Aortic smooth muscle cell (primary cell): ENCODE measurements around the gene NPIPA5.

DNA sequence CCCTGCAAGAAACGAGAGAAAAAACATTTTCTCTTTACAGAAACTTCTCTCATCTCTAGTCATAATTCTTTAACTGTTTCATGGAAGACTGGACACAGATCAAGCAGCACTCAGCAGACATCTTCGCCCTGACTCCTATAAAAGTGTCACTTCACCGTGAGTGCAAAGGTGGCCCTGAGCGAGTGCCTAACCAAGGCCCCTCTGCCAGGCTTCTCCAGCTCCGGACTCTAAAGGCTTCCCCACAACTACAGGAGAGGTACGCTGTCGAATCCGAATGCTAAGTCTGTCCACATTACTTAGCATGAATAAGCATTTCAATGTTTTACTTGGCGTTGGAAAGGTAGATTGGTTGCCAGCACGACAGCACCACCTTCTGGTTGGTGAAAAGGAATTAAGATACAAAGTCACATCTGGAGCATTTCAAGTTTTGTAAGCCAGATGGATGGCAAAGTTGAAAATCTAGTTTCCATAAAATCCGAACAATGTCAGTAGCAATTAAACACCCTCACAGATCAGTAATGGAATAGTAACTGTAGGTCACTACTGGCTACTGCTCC is 101.0 kb downstream of the PARN start:
- RRBS = no CpG with 5 or more reads among the region's 11 CpGs

DNA sequence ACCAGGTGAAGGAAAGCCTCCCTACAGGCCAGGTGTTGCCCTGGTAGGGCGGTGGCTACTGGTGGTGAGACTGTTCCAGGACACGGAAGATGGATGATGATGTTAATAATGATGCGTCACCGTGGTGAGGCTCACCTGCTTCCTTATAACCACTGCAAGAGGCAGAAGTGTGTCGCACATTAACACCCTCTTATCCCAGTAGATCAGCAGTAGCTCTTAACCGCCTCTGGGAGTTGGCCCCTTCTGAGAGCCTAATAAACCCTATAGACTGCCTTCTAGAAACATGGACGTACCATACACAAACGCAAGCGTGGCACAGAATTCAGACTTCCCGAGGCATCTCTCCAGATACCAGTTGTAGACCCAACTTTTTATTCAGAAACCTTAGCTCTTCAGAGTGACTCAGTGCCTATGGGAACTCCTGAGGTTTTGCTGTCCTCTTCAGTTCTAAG is 7.8 kb downstream of the BFAR start:
- RRBS = no CpG with 5 or more reads among the region's 10 CpGs

DNA sequence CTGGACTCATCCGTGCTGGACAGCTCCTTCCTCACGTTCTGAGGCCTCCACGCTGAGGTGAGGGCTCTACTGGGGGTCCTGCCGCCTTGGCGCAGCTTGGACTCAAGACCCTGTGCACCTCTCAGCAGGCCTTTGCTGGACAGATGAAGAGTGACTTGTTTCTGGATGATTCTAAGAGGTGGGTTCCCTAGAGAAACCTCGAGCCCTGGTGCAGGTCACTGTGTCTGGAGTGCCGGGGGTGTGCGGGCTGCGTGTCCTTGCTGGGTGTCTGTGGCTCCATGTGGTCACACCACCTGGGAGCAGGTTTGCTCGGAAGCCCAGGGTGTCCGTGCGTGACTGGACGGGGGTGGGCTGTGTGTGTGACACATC is 2.0 kb upstream of the NPIPA1 start:
- RRBS = no CpG with 5 or more reads among the region's 13 CpGs

DNA sequence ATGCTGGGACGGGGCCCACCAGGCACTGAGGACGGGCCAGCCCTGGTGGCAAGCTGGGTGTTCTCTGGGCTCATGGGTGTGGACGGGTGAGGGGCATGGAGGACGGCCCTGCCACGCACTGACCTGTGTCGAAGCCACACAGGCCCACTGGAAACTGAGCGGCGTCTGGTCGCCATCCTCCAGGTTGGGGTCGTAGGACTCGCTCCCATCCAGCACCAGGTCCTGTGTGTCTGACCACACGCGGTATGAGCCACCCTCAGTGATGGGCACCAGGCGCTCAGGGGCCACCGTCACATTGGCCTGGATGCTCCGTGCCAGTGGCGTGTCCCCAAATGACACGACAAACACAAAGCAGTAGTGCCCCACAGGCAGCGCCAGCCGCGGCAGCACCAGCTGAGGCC is 41.5 kb upstream of the RRN3 start:
- RRBS = no CpG with 5 or more reads among the region's 21 CpGs

DNA sequence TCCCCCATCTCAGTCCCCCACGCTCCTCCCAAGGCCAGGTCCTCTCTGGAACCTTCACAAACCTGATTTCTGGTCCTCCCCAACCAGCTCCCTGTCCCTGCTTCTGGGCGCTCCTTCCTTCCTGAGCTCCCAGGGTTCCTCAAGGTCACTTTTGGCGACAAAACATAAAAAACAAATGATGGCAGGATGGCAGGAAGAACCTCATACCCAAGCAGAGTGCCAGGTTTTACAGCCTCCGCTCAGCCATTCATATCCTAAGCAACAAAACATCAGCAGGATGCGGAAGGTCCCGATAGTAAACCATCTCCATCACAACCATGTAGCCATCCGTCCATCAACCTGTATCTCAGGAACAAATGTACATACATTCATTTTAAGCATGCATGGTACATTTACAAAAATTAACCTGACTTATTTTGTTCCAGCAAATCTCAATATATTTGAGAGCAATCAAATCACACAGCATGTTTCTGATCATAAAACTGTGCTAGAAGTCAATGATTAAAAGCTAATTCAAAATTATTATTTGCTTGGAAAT is at the start of gene NPIPA5:
TSS of gene NPIPA5 (minus strand) at position 270 of the 538 bp plus-strand sequence.
- RRBS = no CpG with 5 or more reads among the region's 7 CpGs

- RRBS = 2% methylated on average over 1 of the region's 9 CpGs
Observed at GRCh38 chr16:15435582-15435948, 1.2 kb downstream of the BMERB1 start.

- RRBS = no CpG with 5 or more reads among the region's 7 CpGs
Observed at GRCh38 chr16:15515260-15515602, 80.8 kb downstream of the BMERB1 start.

- RRBS = no CpG with 5 or more reads among the region's 11 CpGs
Observed at GRCh38 chr16:15605983-15606722, 36.8 kb downstream of the MARF1 start.

GRCh38 chr16:15607554-15608168 is 35.3 kb downstream of the MARF1 start:
- RRBS = no CpG with 5 or more reads among the region's 10 CpGs

GRCh38 chr16:15625316-15625960 is 17.5 kb downstream of the MARF1 start:
- RRBS = no CpG with 5 or more reads among the region's 10 CpGs

GRCh38 chr16:15640907-15641452 is 2.0 kb downstream of the MARF1 start:
- RRBS = no CpG with 5 or more reads among the region's 5 CpGs

- RRBS = 92% methylated on average over 4 of the region's 18 CpGs
Observed at GRCh38 chr16:15718255-15718794, 68.3 kb downstream of the NDE1 start.

DNA sequence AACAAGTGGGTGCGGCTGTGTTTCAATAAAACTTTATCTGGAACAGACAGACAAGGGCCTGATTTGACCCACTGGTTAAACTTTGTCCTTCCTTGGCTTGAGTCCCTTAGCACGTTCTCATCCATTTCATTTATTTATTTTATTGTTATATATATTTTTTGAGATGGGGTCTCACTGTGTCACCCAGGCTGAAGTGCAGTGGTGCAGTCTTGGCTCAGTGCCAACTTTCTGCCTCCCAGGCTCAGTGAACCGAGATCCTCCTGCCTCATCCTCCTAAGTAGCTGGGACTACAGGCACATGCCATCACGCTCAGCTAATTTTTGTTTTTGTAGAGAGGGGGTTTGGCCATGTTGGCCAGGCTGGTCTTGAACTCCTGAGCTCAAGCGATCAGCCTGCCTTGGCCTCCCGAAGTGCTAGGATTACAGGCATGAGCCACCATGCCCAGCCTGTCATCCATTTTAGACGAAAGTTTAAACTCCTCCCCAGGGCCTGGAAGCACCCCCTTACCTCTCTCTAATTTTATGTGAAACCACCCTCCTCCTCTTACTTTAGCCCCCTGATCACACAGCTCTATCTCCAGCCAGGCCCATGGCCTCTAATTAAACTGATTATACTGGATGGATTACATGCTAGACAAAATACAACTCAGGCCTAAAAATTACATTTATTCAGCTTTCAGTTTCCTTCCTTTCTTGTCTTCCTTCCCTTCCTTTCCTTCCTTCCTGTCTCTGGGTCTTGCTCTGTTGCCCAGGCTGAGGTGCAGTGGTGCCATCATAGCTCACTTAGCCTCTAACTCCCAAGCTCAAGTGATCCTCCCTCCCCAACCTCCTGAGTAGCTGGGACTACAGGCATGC is 64.0 kb downstream of the MYH11 start:
- RRBS = no CpG with 5 or more reads among the region's 7 CpGs

DNA sequence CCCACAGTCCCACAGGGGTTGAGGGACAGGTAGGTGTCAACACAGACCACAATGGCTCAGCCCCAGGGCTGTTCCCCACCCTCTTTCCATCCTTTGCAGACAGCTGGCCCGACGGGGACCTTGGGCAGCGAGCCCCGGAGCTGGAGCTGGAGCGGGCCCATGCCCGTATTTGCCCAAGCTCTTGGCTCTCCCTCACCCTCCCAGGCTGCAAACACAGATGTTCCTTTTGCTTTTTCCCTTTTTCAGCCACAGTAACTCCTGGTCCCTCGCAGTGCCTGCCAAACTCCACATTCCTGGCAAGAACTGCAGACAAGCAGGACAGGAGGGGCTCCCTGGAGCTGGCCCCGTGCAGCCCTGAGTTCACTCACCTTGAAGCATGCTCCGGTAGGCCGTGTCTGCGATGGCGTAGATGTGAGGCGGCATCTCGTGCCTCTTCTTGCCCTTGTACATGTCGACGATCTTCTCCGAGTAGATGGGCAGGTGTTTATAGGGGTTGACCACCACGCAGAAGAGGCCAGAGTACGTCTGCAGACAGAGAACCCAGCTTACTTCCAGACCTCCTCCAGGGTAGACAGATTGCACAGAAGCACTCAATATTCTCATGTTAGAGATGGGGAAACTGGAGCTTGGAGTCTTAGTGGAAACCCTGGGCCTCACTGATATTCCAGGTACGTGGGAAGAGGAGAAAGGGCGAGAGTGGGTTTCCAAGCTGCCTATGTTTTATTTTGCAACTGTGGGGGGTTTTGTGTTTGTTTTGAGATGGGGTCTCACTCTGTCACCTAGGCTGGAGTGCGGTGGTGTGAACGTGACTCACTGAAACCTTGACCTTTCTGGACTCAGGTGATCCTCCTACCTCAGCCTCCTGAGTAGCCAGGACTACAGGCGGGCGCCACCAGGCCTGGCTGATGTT is 33.7 kb downstream of the MYH11 start:
- RRBS = no CpG with 5 or more reads among the region's 25 CpGs

DNA sequence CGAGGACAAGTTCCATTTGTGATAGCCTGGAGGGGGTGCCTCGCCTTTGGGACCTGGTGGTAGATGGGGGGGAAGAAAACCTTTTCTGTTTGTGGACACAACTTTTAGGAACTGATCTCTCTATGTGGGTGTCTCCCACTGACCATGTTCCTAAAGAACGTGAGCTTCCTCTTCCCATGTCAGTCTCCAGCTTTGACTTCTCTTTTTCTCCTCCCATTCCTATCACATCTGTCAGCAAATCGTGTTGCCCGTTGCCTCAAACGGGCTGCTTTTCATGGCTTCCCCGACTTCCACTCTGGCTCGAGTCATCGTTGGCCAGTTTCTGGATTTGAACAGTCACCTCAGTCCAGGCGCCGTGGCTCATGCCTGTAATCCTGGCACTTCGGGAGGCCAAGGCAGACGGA is 5.3 kb downstream of the ABCC1 start:
- RRBS = no CpG with 5 or more reads among the region's 13 CpGs

DNA sequence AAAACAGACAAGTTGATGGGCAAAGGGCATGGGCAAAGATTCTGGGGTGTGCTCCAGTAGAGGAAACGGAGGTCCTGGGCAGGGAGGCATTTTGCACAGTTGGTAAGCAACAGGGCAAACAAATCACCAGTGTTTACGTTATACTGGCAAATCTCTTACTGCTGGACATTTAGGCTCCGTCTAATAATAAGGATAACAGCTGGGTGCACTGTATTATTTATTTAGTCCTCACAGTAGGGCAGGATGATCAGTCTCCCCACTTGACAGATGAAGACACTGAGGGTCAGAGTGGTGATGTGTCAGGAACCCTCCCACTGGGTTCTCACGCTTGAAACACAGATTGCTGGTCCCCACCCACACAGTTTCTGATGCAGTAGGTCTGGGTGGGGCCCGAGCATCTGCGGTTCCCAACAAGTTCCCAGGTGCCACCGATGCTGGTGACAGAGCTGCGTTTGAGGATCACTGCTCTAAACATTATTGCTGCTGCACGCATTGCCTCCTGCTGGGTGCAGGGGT is 75.7 kb downstream of the ABCC1 start:
- RRBS = no CpG with 5 or more reads among the region's 9 CpGs

- RRBS = no CpG with 5 or more reads among the region's 3 CpGs
Observed at GRCh38 chr16:16049129-16049652, 99.8 kb downstream of the ABCC1 start.

- RRBS = no CpG with 5 or more reads among the region's 12 CpGs
Observed at GRCh38 chr16:16052335-16052861, 103.0 kb downstream of the ABCC1 start.

GRCh38 chr16:16103737-16104332 is 119.5 kb downstream of the ABCC6 start:
- RRBS = 97% methylated on average over 3 of the region's 21 CpGs

DNA sequence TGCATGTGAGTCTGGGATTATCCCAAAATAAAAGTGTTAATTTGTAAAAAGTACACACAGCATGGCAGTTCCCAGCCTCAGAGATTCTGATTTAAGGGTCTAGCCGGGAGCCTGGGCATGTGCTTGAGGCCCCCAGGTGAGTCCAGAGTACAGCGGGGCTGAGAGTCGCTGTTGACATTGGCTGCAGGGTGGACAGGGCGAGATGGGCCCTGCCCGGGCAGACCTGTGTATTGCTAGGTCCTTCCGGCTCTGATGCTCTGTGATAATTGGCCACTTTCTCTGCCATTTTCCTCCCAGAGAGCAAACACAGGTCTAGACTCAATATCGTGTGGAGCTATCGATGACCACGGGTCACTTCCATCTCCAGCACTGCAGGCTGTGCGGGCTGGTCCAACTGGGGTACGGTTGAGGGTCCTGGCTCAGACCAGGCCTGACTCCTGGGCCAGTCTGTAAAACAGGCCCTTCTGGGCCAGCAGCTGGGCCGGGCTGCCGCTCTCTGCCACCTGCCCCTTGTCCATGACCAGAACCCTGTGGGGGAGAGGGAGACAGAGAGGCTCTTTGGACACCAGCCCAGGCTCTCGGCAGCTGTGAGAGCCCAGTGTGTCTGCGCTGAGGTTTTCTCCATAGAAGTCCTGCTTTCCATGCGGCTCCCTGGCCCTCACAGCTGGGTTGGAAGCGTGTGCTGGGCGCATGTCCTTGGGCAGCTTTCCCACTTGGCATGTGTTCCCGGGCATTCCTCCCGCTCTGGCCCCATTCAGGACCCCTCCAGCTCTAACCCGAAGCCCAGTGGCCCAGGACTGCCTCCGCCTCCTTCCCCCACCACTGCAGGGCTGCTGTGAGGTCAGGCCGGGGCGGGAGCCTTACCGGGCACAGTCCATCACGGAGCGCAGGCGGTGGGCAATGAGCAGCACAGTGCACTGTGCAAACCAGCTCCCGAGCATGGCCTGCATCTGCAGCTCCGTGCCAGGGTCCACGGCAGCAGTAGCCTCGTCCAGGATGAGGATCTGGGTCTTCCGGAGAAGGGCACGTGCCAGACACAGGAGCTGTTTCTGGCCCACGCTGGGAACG is 73.2 kb downstream of the ABCC6 start:
- RRBS = 59% methylated on average over 3 of the region's 36 CpGs